ENCODE measurements around a stretch of chr2.

- RRBS: 84% methylated on average over 20 of the region's 76 CpGs
Measured at GRCh38 chr2:176164593-176165764, 7.9 kb downstream of the HOXD3 start.

DNA sequence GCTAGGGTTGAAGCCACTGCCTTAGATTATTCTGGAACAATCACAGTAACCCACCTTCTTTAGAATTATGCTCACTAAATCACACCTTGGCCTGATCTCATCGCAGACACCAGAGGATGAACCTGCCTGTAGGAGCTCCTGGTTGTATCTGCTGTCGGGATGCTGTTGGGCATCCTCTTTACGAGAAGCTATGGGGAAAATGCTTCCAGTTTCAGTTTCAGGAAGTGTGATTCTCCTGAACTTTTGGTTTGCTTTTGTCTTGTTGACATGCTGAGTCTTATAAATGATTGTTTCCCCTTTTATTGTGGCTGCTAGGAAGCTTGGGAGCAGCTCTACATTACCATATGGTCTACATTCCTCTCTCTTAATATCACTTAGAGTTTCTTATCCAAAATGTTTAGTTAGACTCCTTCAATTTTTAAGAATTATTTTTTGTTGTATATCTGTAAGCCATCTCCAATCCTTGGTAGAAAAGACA lies 227.5 kb downstream of the MTX2 start:
- RRBS: no CpG with 5 or more reads among the region's 3 CpGs

GRCh38 chr2:176638782-176639091 lies 369.5 kb downstream of the MTX2 start:
- RRBS: no CpG with 5 or more reads among the region's 9 CpGs

GRCh38 chr2:177233805-177234720 lies 21.5 kb downstream of the HNRNPA3 start:
- RRBS: no CpG with 5 or more reads among the region's 4 CpGs

DNA sequence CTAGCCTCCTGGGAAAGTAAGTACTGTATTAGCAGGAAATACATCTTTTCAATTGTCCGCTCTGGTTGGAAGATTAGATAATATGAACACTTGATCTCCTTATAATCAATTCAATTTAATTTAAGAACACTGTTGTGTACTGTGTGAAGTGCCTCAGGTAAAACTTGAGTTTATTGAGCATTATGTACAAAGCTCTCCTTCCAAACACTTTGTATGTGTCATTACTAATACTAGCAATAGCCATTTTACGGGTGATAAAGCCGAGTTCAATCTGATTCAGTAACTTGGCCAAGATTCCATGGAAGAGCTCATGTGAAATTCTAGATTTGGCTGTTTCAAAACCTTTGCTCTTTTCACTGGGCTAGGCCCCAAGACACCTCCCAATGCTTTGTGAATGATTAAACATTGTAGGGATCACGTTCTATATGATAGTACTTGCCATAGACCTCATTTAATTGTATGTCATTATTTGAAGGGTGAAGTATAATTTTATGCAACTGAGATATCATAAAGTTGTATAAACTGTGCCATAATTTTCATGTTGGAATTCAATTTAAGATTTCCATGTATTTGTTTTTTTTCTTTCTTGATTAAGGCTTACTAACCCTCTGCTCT lies 8.9 kb upstream of the NFE2L2 start:
- RRBS: no CpG with 5 or more reads among the region's 4 CpGs

- RRBS: no CpG with 5 or more reads among the region's 7 CpGs
Measured at GRCh38 chr2:177332250-177332898, 60.2 kb upstream of the AGPS start.

DNA sequence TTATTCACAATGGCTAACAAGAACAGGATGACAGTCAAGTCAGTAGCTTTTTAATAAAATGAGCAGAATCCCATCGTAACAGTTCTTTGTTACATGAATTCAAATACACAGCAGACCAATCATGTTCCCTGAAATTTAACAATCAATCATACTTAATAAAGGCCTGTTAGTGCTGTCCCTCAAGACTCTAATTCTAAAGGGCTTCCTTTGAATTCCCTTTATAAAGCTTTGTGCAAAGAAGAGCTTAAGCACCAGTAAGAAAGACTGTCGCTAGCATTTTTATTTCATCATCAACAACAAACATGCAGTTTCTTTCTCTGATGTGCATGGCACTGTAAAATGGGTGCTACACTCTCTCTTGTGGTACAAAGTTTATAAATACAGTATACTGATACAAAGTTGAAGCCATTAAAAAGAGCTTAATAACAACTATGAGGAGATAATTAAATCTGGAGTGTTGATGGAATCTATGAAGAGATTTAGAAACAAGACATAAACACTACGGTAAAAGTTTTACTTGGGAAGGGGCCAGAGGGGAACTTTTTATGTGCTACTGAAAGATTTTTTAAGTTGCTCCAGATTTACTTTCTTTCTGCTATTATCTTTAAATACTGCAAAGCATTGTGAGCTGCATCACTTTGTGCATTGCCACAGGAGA lies 19.3 kb downstream of the PRKRA start:
- RRBS: no CpG with 5 or more reads among the region's 3 CpGs

DNA sequence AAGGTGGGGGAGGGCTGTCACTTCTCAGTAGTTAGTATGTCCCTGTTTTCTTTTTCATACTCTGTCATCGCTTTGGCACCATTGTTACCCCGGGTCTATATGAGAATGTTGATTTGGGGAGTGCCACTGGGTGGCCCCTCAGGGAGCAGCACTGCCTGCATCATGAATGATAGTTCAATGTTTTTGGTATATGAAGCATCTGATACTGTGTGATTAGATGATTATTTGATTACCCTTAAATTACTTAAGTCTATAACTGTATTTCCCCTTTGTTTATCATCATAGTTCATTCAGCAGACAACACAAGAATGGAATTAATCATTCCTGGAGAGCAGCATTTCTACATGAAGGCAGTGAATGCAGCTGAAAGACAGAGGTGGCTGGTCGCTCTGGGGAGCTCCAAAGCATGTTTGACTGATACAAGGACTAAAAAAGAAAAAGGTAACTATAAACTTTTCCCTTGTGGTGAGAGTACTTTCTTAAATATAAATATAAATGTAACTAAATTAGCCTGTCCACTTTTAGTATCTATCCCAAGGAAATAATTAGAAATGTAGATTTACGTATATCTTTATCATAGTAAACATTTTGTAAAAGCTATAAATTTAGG lies 10.2 kb downstream of the PLEKHA3 start:
- RRBS: no CpG with 5 or more reads among the region's 4 CpGs

GRCh38 chr2:178493887-178494675 lies 13.8 kb downstream of the PLEKHA3 start:
- RRBS: no CpG with 5 or more reads among the region's 6 CpGs

GRCh38 chr2:178677566-178678082 lies 129.6 kb downstream of the TTN start:
- RRBS: no CpG with 5 or more reads among the region's 2 CpGs

DNA sequence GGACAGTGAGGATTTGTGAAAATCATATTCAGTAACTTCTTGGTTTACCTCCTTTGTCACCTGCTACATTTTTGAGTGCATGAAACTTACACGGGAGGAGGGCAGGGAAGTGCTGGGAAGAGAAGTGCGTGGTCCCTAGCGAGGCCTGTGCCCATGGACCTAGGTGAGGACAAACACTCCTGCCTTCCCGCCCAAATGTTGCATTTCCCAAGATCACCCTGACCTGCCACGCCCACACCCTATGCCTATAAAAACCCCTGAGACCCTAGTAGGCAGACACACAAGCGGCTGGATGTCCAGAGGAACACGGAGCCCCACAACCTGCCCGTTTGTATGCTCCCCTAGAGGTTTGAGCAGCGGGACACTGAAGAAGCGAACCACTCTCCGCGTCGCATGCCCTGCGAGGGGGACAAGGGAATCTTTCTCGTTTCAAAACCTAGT lies 8.2 kb downstream of the TTN start:
- RRBS: no CpG with 5 or more reads among the region's 15 CpGs

GRCh38 chr2:178799445-178799877 lies 7.8 kb downstream of the TTN start:
- RRBS: no CpG with 5 or more reads among the region's 14 CpGs

DNA sequence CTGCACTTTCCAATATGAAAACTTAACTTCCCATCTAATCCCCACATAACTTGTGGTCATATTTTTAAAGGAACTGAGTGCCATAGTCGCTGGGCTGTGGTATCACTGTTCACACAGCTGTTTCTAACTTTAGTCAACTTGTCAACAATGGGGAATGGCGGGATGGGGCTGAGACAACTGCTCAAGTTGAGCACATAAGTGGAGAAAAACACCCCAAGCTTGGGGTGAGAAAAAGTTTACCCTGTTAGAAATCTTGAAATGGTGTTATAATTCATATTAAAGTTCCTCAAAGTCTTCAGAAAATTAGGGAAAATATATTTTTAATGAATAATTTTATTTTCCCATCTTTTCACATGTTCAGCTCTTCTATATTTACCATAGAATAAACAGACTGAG lies 52.1 kb upstream of the TTN start:
- RRBS: no CpG with 5 or more reads among the region's 2 CpGs

DNA sequence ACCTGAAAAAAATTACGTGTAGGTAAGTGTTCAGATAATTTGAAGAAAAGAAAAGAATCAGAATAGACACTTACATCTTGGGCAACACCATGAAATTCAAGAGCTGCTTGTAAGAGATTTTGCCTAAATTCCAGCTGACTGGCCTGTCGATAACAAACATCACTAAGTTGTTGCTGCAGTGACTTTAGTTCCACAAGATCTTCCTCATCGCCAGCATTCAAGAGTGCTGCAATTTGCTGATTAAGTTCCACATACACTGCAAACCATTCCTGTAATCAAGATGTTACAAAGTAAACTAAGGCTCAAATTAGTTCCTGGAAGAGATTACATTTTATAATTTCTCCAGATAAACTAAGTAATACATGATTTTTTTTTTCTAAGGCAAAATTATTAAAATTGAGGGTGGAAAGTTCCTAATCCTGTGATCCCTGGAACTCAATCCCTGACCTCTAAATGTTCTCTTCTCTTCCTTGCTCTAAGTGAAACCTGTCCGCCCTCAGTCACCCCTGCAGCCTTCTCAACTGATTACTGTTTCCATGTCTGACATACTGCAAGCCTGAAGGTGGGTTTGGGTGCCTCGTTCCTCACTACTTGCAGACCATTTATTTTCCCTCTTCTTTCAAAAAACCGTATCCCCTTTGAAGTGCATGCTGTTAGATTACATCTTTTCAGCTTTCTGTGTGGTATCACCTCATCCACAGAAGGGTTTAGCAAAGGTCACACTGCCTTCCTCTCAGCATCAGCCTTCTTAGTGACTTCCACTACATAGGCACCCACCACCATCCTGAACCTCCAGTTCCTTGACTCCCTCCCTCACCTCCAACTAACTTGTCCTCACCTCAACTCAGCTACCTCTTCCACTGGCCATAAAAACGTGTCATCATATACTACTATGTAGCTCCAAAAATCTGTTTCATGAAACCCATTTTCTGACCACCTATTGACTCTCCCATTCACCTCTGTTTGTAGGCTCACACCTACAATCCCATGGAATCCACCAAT lies 74.7 kb upstream of the CCDC141 start:
- RRBS: no CpG with 5 or more reads among the region's 7 CpGs

- RRBS: no CpG with 5 or more reads among the region's 1 CpG
Measured at GRCh38 chr2:179220510-179221059, 44.0 kb downstream of the SESTD1 start.

GRCh38 chr2:180125704-180126012 lies 118.6 kb upstream of the CWC22 start:
- RRBS: no CpG with 5 or more reads among the region's 6 CpGs

- RRBS: no CpG with 5 or more reads among the region's 9 CpGs
Measured at GRCh38 chr2:180692264-180692758, 288.1 kb upstream of the UBE2E3 start.

- RRBS: no CpG with 5 or more reads among the region's 7 CpGs
Measured at GRCh38 chr2:180979375-180979907, 964 bp upstream of the UBE2E3 start.